AG04450 (cell line): ENCODE measurements around a stretch of chr15.

GRCh38 chr15:62056696-62057316 lies 3.4 kb downstream of the VPS13C start:
- CAGE, long polyA plus RNA: no peak
- RRBS: no CpG with 5 or more reads among the region's 17 CpGs

DNA sequence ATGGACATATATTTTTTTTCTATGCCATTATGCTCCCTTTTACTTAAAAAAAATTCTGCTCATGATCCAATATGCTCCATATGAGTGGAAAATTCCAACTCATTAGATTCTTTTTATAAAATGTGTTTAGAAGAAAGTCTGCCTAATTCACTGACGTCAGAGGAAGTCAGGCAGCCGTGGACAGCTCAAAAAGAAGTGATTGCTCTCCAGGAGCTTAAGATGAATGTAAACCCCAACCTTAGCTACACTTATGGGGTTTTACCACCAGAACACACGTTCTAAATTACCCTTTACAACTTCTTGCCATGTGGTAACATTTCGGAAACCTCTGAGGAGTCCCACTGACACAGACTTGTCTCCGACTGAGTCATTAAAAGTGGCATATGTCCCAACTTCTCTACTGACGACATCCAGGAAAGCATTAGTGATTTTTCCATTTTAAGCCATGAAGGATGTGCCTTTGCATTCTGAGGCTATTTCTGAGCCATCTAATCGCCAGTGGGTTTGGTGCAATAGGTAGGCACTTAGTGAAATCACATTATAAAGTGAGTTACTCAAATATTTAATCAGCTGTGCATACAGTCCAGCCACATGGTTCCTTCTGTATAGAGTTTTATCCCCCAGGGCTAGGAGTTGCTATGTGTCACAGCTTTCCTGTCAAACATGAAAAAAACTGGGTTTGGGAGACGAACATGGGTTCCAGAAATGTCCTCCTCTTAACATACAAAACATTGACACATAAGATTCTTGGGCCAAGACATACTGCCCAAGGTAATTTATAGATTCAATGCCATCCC lies 32.4 kb downstream of the C2CD4A start:
- CAGE, long polyA plus RNA: no peak
- RRBS: no CpG with 5 or more reads among the region's 8 CpGs

DNA sequence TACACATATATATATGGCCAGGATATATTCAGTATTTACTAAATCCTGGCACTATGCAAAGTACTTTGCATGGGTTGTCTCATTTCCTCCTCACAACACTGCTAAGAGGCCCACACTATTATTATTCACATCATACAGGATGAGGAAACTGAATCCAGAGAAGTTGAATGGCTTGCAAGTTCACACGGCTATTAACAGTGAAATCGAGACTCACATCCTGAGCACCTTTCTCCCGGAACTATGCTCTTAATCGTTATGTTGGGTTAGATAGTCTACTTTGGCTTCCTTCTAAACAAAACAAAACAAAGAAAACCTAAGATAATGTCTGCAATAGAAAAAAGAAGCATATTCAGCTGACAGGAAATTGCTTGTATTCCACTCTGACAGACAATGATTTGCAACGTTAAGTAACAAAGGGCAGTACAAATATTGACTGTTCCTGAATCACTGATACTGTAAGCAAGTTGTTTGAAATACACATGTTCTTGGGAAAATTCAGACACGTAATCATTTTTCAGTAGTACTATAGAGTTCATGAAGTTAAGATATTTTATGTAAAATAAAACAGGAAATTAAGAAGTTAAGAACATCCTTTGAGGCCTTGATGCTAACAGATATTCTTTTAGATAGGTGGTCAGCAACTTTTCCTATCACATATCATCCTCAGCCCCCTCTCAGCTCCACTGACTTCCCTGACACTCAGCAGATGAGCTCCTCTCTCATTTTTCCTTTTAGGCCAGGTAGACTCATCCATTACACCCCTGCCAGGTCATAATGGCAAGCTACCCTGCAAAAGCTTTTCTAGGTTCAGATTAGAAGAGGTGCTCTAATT lies 40.7 kb downstream of the C2CD4B start:
- CAGE, long polyA plus RNA: no peak
- RRBS: no CpG with 5 or more reads among the region's 6 CpGs

DNA sequence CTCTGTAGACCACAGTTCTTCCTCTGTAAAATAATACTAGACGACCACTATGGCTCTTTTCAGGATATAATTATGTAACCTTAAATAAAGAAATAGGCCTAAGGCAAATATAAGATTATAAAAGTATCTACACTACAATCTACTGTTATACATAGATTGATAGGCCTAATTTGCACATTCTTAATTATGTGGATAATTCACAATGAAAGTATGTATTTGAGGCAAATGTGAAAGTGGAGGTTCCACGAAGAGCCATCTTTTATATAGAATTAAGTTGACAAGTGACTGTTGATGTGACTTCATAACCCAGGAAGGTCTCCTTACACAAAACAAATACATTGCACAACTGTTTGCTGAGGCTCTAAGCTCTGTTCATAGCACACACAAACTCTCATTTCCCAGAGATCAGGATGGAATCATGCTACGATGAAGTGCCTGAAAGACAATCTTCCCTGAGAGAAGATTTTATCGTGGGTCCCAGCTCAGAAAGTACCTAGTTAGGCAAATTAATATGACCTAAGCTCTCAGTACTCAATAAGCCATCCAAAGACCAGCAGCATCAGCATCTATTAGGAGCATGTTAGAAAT lies 64.1 kb upstream of the TLN2 start:
- CAGE, long polyA plus RNA: no peak
- RRBS: no CpG with 5 or more reads among the region's 4 CpGs

GRCh38 chr15:62470040-62470833 lies 79.9 kb downstream of the TLN2 start:
- CAGE, long polyA plus RNA: no peak
- RRBS: no CpG with 5 or more reads among the region's 8 CpGs

- CAGE, long polyA plus RNA: no peak
- RRBS: no CpG with 5 or more reads among the region's 3 CpGs
These were observed 82.6 kb downstream of the TLN2 start for GRCh38 chr15:62472925-62473386.

- CAGE, long polyA plus RNA: no peak
- RRBS: no CpG with 5 or more reads among the region's 14 CpGs
These were observed 170.8 kb downstream of the TLN2 start for GRCh38 chr15:62561032-62561634.

DNA sequence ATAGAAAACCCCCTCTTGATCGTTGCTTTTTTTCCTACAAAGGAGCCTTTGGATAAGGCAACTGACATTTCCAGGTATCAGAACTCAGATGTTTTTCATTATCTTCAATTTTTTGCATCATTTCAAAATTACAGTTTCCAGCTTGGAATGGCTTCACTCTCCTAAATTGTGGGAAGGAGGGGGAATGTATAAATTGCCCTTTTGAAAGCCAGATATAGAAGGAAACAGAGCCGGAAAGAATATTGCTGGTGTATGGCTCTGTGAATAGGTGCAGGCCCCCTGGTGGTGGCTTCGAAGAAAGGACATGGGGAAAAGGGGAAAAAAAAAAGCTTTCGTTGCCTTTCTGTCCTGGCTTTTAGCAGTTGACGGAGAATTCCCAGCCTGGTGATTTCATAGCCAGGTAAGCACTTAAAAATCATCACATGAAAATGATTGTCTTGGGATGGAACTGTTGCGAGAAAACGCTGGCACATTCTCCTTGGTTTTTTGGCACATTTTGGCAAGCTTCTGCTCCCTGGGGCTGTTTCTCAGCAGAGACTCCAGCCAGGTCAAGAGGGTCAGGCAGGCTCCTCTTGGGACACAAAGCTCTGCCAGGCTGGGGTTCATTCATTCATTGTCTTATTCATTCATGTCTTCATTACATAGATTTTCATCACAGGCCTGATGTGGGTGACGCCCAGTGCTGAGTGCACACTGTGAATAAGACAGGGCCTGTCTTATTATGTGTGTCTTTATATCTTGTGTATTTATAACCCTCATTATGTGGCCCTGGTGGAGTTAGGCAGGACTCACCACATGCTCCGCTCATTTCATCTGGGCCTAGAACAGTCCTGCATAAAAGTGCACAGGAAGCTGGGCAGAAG lies 300.0 kb upstream of the TPM1 start:
- CAGE, long polyA plus RNA: no peak
- RRBS: no CpG with 5 or more reads among the region's 9 CpGs

- CAGE, long polyA plus RNA: no peak
- RRBS: no CpG with 5 or more reads among the region's 10 CpGs
These were observed 288.7 kb upstream of the TPM1 start for GRCh38 chr15:62753499-62754576.

GRCh38 chr15:62834737-62835281 lies 207.7 kb upstream of the TPM1 start:
- CAGE, long polyA plus RNA: no peak
- RRBS: no CpG with 5 or more reads among the region's 4 CpGs

GRCh38 chr15:62835725-62836088 lies 206.8 kb upstream of the TPM1 start:
- CAGE, long polyA plus RNA: no peak
- RRBS: no CpG with 5 or more reads among the region's 15 CpGs

DNA sequence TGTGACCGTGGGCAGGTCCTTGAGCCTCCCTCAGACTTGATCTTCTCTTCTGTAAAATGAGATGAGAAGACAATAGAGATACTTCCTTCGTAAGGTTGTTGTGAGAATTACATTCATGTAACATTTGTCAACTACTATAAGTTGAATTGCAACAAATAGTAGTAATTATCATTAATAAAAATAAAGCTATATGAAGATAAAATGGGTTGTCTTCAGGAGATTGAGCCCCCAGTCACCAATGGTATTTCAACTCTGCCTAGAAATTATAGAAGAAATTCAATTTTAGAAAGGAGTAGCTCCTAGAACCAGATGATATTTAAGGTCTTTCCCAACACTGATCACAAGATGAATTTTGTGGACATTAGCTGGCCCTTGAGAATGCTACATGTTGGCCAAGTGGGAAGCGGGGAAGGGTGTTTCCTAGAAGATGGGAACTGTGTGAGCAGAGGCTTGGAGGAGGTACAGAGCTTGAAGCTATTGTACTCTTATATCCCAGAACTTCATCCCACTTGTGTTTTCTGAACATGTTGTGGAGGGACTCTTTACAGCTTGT lies 152.9 kb upstream of the TPM1 start:
- CAGE, long polyA plus RNA: no peak
- RRBS: no CpG with 5 or more reads among the region's 3 CpGs

DNA sequence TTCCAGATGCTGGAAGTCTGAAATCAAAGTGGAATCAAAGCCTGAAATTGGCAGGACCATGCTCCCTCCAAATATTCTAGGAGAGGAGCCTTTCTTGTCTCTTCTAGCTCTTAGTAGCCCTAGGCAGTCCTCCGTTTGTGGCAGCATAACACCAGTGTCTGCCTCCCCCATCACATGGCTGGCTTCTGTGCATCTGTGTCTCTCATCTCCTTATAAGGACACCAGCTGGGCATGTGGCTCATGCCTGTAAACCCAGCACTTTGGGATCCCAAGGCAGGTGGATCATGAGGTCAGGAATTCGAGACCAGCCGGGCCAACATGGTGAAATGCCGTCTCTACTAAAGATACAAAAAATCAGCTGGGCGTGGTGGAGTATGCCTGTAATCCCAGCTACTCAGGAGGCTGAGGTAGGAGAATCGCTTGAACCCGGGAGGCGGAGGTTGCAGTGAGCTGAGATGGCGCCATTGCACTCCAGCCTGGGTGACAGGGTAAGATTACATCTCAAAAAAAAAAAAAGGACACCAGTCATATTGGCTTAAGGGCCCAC lies 148.2 kb upstream of the TPM1 start:
- CAGE, long polyA plus RNA: no peak
- RRBS: no CpG with 5 or more reads among the region's 9 CpGs

DNA sequence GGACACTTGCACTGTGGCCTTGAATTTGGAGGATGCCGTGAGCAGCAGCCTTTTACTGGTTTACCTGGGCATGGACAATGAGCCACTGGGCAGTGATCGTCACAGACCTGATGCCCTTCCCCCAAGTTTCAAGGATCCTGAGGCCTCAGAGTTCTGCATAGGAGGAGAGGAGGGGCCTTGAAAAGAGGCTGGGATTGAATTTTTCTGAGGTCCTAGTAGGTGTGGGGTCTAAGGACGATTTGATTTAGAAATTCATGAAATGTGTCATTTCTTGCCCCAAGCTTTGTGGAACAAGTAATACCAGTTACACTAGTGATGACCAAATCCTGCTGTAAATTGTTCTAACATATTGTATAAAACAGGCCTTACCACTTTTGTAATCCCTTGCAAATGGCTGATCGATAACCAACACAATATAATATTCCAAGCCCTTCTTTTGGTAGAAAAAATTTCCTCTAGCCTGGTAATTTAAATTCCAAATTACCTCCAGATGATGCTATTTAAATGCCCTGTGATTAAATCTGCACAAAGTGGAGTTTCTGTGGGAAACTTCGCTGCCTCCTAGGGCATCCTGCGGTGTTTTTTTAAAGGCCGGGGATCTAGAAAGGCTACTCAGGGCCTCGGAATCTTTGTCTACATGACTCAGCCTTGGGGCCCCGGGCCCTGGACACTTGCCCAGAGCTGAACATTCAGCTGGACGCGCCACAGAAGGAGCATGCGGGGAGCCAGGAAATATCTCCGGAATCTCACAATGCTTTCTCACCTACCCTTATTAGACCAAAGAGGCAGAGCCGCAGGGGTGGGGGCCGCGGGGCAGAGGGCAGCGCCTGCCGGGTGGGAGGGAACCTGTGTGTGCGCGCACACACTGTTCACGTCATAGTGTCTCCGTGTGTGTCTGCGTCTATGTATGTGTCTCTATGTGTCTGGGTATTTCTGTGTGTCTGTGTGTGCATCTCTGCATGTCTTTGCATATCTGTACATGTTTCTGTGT lies 145.7 kb upstream of the TPM1 start:
- CAGE, long polyA plus RNA: no peak
- RRBS: 3% methylated on average over 9 of the region's 23 CpGs

- CAGE, long polyA plus RNA: no peak
- RRBS: no CpG with 5 or more reads among the region's 11 CpGs
These were observed 101.8 kb upstream of the TPM1 start for GRCh38 chr15:62940509-62941416.

- CAGE, long polyA plus RNA: no peak
- RRBS: 5% methylated on average over 10 of the region's 41 CpGs
These were observed 6.5 kb downstream of the TPM1 start for GRCh38 chr15:63048740-63049668.

DNA sequence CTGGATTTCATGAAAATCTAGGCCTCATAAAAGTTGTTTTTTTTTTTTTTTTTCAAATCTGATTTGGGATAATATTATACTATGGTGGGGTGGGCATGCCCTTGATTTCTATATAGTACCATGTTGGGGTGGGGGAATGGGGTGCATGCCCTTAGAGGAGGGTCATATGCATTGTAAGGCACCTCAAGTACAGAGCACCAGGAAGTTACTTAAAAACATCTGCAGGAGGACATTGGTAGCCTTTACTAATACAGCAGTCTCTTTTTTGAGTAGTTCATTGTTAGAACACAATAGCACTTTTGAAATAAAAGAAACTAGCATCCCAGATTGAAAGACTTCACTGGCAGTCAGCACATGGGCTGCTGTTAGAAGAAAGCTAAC lies 9.3 kb downstream of the TPM1 start:
- CAGE, long polyA plus RNA: no peak

DNA sequence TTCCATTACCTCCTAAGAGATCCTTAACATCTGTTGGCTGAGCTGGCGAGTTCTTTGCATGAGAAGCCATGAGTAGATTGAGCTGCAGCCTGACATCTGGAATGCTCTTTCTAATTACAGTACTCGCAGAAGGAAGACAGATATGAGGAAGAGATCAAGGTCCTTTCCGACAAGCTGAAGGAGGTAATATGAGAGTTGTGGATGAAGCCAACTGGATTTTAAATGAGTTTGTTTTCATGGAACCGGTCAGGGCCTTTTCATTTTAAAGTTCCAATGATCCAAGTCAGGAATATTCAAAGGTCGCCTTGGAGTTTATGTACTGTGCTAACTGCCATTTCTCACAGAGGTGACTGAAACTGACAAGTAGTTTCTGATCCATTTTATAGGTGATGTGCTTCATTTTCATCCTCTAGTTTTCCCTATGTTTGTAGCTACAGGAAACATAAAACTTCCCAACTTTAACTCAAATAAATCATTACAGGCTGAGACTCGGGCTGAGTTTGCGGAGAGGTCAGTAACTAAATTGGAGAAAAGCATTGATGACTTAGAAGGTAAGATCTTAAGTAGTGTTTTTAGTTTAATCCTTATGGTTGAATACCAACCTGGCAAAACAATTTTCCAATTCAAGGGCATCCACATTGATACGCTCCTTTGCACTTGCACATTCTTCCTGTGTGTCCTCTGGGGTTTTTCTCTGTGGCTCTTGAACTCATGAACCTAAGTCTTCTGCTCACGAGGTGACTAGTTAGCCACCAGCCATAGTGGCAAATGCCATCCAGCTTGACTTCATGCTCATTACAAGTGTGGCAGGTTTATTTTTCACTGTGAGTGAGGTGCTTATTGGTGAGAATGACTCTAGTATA lies 19.8 kb downstream of the TPM1 start:
- CAGE, long polyA plus RNA: no peak
- RRBS: no CpG with 5 or more reads among the region's 9 CpGs

- CAGE, long polyA plus RNA: no peak
- RRBS: no CpG with 5 or more reads among the region's 8 CpGs
These were observed 33.9 kb downstream of the TPM1 start for GRCh38 chr15:63076319-63076994.

DNA sequence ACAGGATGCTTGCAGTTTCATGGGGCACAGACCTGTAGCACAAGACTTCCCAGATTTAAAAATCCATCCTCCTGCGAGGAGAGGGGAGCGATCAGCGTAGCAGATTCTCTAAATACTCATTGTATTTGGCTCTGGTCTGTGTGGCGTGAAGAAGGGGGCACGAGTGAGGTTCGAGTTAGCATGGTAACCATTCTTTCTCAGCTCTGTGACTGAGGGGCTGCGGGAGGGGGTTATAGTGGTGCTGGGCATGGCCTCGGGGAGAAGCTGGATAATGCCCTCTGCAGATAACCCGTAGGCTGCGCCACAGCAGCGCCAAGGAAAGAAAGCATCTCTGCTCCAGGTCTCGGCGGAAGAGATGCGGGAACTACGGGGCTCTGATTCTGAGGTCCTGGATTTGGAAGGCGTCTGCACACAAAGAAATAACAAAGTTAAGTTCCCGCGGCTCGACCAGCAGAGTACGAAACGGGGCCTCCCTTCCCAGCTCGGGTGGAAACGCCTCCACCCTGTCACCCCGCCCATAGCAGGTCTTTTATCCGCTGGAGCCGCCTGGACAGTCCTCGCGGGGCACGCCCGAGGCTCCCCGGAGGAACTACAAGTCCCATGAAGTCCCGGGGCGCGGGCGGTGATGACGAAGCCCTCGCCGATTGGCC lies 467 bp upstream of the RAB8B start:
- CAGE, long polyA plus RNA: no peak
- RRBS: no CpG with 5 or more reads among the region's 38 CpGs